Foreskin keratinocyte (primary cell): ENCODE data around the genes ZNF282, ZNF777, ZNF467, ZNF775 and ENSG00000284691.

- RAMPAGE, total RNA, result no peak
Observed at GRCh38 chr7:149195067-149196225, at the start of gene ZNF282. TSS of gene ZNF282 (plus strand) at chr7:149195546.

DNA sequence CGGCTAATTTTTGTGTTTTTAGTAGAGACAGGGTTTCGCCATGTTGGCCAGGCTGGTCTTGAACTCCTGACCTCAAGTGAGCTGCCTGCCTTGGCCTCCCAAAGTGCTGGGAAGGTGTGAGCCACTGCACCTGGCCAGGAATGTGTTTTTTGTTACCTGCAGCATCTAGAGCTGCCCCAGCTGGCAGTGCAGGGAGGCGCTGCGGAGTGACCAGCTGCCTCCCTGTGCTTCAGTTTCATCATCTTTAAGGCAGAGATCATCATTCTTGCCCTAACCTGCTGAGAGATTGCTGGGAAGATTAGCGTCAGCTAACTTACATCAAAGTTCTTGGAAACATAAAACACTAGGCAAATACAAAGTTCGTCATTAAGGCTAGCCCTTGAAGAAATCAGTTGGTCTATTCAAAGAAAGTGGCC lies 2.3 kb downstream of the ZNF282 start:
- RAMPAGE, total RNA, result no peak

DNA sequence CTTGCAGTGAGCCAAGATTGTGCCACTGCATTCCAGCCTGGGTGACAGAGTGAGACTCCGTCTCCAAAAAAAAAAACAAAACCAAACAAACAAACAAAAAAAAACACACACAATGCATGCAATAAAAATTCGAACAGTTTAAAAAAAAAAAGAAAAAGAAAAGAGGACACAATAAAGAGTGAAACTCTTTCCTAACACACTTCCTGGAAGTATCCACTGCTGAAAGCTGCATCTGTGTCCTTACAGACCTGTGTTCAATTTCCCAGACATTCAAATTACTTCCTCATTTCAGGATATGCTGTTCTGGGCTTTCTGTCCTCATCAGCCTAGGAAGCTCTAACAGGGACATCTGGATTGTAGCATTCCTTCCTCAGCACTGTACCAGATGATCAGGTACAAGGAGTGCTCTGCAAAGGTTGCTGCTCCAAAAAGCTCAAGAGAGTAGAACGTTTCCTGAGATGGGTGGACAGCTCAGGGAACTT lies 10.8 kb upstream of the ZNF212 start:
- RAMPAGE, total RNA, result no peak

DNA sequence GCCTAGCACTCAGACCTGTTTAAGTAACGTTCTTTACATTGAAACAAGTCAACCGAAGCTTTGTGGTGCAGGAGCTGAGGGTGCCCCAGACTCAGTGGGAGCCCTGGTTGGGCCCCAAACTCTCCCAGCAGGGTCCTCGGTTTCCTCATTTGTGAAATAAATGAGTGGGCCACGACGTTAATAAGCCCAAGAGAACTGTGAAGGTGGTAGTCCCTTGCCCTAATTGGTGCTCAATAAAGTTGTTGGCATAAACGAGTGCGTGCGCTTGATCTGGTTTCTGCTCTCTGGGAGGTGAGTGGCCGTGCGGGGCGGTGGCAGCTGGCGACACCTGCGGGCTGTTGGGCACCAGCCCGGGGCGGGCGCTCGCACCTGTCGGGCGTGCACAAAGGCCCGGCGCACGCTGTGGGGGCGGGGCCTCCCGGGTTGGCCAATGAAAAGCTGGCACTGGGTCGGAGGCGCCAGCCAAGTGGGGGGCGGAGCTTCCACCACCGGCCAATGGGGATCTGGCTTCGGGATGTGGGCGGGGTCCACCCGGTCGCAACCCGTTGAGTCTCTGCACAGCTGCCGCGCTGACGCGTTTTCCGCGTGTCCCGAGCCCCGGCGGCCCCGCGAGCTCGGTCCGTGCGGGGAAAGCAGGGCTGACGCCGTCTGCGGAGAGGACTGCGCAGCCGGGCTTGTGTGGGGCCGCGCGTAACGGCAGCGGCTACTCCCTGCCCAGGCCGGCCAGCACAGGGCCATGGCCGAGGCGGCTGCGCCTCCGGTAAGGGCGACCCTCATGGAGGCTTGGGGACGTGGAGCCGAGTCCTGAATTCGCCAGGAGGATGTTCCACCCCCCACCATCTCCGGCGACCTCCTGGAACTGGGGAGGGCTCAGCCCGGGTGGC lies 23.0 kb downstream of the ZNF783 start:
- RAMPAGE, total RNA, result no peak

GRCh38 chr7:149460491-149461265 lies at the start of gene ZNF777:
TSS of gene ZNF777 (minus strand) at chr7:149461062.
- RAMPAGE, total RNA, result no peak

DNA sequence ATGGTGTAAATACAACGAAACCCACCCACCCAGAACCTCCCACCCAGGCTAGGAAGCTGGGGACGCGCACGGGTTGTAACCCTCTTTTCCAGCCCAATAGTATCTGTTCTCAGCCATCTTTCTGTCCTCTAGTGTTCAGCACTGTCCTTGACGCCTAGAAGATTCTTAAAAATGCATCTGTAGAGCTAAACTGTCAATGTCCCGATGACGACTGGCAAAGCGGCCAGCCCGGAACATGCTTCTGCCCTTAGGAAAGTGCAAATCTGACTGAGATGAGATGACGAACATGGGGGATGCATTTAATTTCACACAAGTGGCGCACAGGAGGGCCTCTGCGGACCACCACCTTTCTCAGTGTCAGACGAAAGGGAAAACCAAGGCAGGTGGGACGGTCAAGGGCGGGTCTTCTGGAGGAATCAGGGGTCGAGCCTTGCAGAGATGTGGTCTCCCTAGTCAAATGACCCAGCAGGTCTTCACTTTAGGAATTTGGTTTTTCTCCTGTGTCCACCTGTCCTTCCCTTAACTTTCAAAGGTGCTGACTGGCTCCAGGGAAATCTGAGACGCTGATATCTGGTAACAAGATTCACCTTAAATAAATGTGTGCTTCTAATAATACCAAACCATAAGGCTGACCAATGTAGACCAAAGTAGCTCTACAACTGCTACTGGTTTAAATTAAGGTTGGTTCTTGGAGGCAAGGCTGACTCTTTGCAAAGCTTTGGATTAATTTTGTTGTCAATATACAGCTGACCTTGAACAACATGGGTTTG lies 6.0 kb downstream of the ZNF746 start:
- RAMPAGE, total RNA, result no peak

DNA sequence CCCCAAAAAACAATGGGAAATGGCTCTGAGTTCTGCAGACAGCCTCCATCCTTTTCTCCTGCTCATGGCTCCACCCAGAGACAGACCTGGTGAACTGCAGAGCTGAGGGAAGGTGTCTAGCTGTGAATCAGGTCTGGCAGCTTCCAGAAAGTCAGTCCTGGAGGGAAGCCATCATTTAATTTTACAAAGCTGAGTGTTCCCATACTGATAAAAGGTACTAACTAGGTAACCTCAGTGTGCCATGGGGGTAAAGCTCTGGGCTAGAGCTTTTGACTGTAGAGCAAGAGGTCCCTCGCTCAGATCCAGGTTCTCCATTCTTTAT lies 101.4 kb upstream of the ZNF746 start:
- RAMPAGE, total RNA, result no peak

DNA sequence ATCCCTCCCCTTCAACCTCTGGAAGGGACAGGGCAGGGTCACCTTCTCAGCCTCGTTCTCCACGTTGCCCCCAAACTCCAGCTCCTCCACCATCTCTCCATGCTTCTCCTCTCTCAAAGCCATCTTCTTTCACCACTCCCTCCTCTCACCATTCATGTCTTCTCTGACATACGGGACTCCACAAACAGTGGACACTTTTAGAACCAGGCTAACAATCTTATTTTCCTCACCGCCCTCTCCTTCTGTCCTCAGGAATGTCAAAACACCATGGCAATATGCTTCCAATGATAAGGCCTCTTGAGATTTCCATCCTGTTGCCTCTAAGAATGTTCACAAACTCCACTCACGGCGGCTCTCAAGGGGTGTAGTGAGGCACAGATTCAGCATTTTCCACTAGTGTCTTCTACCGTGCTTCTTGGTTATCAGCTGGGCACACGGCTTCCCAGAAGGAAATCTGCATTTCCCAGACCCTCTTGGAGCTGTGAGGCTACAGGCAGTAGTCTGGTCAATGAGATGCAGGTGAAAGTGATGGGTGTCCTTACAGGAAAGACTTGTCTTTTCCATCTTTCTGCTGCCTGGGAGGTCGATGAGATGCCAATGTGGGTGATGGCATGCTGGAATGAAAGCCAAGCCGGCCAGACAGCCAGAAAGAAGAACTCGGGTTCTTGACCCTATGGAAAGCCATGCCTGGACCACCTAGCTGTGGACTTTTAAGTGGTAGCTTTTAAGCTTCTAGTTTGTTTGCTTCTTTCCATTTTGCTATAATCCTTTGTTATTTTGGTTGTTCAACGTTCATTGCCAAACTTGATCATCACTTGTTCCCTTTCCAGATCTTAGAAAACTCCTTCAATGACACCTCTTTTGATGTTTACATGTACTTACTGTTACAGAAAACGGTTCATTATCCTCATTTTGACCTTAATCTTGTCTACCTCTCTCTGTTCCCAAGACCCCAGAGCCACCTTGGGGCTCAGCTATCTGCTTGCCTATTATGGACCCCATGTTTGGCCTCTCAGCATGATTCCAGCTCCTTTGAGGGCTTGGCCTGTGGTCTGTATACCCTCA lies 108.5 kb upstream of the KRBA1 start:
- RAMPAGE, total RNA, result no peak

DNA sequence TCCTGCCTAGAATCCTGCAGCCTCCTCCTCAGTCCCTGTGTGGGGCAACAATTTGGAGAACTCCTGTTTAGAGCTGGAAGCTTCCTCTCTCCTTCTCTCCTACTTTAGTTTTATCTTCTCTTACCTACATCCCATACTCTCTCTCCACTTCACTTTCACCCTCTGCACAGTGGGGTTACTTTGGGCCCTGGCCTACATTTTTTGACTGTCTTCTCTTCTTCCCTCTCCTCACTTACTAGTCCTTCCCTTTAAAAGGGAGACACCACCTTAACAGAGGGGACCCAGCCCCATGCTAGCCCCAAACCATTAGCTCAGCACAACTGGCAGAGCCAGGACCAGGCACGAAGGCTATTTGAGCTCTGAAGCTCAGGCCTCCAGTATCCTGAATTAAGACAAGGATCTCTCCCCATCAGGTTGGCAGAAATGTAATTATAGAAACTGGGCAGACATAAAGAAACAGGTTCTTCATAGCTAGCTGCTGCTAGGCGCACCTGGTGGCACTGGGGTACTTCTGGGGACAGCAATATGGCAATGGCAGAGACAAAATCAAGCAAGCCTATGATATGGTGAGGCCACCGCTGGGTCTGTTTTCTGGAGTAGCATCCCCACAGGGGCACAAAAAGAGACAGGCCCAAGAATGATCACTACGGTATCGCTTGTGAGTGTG lies 100.4 kb upstream of the KRBA1 start:
- RAMPAGE, total RNA, result no peak

DNA sequence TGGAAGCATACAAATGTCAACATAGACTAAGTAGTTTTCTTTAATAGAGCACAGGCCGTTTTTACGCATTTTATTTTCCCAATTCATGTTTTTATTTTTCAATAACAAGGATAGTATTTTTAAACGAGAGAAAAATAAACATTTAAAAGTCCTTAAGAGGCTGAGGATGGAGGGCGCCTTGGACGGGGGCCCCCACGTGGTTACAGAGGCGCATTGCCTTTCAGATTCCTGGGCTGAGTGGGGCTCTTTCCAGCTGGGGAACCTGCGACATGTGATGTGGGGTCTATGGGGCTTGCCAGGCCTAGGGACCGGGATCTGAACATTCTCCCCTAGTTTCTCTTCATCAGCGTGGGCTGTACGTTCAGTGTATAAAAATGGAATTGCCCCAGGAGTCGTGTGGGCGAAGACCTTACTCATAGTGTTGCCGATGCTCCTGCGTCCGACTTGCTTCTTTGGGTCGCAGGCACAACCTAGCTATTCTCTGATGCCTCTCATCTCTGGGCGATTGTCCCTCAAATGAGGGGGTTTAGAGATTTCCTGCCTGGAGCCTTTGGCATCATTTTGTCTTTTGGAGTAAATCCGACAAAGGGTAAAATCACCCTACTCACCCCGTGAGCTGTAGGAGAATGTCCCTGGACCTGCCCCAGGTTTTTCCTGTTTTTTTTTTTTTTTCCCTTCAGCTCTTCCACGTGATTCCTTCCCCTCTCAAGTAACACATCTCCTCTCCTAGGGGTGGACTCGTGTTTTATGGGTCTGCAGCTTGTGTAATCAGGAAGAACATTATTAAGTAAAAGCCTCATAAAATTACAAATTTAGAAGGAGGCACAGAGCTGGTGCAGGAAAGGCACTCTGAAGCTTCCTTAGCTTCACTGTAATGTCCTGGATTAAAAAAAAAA lies 89.0 kb upstream of the KRBA1 start:
- RAMPAGE, total RNA, result no peak

- RAMPAGE, total RNA, result no peak
Observed at GRCh38 chr7:149707094-149707864, 7.5 kb upstream of the KRBA1 start.

DNA sequence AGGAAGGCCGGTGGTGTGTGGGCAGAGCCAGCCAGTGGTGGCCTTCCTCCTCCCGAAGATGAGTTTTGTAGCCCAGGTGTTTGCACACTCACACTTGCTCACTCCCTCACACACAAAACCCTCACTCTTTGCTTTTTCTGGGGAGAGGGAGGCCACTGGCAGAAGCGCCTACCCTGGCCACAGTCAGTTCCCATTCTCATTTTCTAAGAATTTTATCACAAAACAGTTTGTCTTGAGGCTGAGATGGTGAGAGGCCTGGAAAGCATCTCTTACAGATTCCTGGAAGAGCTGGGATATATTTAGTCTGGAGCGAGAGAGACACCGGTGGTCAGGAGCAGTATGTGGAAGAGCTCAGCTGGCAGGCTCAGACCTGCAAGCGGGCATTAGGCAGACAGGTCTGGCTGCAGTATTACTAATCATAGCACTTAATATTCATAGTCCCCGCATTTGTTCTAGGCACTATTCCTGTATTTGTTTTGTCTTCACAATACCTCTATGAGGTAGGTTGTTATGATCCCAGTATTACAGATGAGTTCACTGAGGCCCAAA lies 1.7 kb downstream of the KRBA1 start:
- RAMPAGE, total RNA, result no peak

DNA sequence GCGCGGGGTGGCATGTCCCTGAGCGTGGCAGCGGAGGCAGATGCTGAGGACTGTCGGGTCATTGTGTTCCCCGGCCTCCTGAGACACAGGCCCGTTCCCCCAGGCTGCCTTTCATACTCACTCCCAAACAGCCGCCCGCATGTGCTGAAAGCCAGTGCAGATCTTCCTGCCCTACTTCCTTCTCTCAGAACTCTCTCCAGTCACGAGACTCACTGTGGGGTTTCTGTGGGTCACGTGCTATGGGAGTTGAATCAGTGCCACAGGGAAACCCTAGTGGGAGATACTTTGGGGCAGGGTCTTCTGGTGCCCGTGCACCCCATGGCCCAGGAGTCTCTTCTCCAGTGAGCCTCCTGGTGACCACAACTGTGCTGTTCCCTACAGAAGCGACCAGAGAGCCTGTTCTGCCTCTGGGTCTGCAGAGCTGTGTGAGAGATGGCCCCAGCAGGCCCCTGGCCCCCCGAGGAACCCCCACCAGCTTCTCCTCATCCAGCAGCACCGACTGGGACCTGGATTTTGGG lies 10.8 kb downstream of the KRBA1 start:
- RAMPAGE, total RNA, result no peak

GRCh38 chr7:149772859-149773830 lies at the start of gene ZNF467:
TSS of gene ZNF467 (minus strand) at chr7:149773588.
- RAMPAGE, total RNA, result no peak

GRCh38 chr7:150336809-150337034 lies 4.7 kb downstream of the RARRES2 start:
- RAMPAGE, total RNA, result no peak

DNA sequence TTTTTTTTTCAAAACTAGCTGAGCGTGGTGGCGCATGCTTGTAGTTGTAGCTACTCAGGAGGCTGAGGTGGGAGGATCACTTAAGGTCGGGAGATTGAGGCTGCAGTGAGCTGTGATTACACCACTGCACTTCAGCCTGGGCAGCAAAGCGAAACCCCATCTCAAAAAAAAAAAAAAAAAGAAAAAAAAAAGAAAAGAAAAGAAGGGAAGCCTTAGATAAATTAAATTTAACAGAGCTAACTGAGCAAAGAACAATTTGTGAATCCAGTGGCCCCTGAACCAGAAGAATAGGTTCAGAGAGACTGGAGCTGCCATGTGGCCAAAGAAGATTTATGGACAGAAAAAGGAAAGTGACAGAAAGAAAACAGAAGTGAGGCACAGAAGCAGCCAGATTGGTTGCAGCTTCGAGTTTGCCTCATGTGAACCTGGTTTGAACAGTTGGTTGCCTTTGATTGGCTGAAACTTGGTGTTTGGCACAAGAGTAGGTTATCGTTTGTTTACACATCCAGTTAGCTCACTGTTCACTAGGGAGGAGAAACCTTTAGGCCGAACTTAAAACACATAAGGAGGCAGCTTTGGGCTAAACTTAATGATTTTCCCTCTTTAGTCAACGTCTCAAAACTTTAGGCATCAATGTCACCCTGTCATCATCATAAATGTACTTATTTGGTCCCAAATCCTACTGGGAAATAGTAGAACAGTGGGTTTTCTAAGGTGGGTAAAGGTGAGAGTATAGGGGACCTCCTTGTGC lies 13.4 kb upstream of the REPIN1 start:
- RAMPAGE, total RNA, result no peak

GRCh38 chr7:150379202-150379741 lies at the start of gene ZNF775:
TSS of gene ZNF775 (plus strand) at chr7:150379330.
- RAMPAGE, total RNA, result no peak

DNA sequence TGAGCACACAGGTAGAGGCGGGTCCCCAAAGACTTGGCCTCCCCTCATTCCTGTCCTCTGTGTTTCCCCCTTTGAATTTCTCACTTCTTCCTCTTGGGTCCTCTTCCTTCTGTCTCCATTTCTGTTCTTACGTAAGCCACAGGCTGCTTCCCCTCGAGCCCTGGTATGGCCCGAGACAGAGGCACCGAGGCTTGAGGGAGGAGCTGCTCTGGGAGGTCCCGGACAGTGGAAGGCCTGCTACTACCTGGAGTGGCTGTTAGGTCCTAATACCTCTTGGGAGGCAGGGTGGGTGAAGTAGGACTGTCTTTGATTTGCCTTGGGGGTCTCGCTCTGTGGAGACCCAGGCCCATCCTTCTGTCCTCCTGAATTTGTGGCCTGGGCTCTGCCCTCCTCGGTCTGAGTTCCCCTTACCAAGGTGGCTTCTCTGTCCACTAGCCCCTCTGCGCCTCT lies 5.5 kb downstream of the ZNF775 start:
- RAMPAGE, total RNA, result no peak

DNA sequence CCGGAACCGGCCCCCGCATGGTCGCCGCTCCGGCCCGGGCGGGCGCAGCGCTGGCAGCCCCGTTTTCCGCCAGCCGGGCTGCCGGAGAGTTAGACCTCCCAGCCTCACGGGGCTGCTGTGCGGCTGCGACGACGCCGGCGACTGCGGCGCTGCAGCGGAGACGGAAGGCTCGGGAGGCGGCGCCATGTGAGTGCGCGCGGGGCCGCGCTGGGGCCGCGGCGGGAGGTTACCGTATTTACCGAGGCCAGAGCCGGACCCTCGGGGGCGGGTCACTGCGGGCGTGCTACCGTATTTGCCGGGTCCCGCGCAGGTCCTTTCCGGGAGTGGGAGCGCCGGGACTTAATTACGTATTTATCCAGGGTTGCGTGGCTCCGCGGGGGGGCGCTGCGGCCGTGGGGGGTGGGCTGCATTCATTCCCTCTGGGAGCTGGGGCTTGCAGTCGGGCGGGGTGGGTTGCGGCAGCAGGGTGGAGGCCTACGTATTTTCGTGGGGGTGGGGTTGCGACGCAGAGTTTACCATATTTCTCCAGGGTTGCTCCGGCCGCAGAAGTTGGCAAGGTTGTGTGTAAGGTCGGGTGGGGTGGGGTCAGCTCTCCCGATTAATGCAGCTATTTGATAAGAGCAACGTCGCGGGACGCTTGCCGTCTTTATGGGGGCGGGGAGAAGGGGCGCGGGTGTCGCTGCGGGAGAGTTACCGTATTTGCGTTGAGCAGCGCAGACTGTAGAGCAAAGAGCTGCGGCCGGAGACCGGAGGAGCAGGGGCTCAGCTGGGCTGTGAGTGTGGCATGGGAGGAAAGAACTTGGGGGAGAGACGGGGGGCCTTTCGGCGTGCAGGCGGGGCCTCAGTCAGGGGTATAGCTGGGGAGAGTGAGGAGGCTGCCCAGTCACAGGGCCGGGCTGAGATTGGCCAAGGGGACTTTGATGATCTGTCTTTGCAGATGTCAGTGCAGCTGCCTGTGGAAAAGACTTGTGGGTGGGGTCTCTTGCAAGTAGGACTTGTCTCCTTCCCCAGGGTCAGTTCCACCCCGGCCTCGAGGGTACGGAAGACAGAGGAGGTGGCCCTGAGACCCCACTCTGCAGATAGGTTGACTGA lies at the start of gene ENSG00000284691:
ENSG00000284691 (plus strand) TSS at position 545 of the 1,092 bp plus-strand sequence.
- RAMPAGE, total RNA, result no peak

DNA sequence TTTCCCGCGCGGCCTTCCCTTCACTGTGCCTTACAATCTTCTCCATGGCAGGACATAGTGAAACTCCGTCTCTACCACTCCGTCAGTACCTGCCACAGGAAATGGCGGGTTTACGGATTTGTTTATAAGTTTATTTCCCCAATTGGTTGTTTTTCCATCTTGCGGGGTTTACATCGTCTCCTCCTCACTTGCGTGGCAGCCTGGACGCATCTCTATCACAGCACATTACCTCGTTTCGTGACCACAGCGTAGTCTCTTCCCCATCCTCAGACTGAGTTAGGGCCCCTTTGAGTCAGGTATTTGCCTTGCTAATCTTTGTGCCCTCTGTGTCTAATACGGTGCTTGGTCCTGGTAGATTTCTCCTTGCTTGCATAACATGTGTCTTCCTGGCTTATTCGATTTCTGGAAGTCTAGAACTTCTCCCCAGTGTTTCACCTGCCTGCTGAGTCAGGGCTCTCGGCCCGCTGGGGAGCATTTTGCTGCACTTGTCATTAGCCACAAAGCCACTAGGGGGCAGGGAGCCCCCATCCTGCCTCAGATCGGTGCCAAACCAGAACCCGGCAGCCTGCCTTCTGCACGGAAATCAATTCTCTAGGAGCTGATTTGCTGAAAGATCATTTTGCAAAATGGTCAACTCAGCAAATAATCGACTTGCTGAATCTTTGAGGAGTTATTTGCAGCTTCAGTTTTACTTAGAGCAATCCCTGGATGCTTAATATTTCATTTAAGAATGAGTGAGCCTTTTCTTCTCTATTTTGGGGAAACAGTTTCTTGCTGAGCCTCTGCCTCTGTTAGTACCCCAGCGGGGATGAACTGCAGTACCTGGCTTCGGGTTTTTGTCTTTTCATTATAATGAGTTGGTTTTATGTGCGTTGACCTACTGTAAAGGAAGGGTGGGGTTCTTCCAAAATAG lies 1.8 kb upstream of the GIMAP8 start:
- RAMPAGE, total RNA, result no peak